Mammary microvascular endothelial cell (primary cell): ENCODE results near the genes RASSF6, CXCL2, BTC and NAAA.

DNA sequence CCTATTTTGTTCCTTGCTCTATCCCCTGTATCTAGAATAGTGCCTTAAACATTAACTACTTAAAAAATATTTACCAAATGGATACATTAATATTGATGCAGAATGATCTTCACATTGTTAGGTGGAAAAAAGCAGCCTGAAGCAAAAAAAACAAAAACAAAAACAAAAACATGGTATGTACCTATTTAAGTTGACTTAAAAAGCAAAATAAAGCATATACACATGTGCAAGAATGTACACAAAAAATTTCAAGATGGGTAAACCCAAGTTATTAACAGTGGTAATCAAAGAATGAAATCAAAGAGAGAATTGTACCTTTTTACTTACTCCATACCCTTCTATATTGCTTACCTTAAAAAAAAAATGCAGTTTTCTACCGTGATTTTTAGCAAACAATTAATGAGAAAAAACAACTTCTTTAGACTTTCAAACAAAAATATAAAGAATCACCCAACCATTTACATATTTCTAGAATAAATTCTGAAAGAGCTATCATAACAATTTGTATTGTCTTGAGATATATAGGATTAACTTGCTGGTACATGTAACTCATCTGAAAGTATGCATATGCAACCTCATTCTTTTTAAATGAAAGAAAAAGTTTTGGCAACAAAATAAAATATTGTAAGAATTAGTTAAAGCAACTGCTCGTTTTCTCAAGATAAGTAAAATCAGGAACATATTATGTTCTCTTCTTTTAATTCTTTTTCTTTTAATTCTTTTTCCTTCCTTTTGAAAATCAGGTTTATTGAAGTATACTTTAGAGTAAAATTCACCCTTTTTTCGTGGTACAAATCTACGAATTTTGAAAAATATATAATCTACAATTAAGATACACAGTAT is 66.2 kb downstream of the ANKRD17 start:
- RAMPAGE, long total RNA: no peak

DNA sequence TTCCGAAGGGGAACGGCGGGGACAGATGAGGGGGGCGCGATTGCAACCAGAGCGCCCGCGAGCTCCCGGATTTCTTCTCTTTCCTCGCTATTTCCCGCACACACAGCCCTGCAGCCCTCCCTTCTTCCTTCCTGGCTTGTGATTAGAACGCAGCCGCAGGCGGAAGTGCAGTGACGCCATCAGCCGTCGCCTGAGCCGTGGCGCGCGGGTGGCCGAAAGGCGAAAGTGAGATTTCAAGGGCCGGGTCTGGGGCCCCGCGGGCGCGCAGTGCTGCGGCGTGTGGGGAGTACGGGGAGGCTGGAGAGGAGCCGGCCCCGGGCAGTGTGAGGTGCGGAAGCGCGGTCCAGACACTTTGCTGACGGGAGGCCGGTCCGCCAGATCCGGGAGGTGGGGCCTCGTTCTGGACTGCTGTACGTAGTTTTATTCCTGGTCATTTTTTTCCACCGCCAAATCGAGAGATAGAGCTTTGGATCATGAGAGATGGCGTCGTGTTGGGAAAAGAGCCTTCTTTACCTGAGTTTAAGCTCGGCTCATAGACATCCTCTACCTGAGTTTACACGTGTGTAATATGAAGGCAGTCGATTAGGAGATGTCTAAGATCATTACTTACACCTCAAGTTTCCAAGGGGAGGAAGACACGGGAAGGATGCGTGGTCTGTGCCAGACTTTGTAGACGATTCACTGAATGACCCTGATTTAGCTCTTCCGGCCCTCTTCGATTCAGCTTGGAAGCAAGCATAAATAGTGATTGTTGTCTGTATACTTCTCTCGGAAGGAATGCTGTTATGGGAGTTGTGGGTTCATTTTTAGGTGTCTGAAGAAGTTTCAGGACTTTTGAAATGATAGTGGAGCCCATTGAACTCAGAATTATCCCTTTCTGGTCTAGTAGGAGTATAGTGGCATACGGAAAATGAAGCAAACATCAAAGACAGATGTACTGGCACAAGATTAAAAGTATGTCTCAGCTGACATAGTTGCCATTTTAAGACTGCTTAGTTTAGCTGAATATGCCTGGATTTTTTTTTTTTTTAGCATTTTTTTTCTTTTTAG is 726 bp upstream of the ANKRD17 start:
- RAMPAGE, long total RNA: no peak

- RAMPAGE, long total RNA: no peak
Measured at GRCh38 chr4:73319721-73320171, 61.1 kb upstream of the ANKRD17 start.

GRCh38 chr4:73396972-73397536 is 7.0 kb upstream of the ALB start:
- RAMPAGE, long total RNA: no peak

GRCh38 chr4:73408156-73409061 is 4.3 kb downstream of the ALB start:
- RAMPAGE, long total RNA: no peak

DNA sequence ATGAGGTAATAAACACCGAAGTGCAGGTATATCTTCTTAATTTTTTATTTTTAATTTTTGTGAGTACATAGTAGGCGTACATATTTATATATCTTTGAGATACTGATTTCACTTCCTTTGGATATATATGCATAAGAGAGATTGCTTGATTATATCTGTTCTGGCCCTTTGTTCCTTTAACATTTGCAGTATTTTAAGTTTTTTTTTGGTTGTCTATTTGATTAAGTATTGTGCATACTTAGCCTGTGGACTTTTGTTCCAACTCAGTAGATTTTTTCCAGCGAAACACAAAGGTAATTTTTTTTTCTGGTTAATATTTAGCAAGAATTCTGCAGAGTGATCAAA is 274 bp upstream of the AFM start:
- RAMPAGE, long total RNA: no peak

DNA sequence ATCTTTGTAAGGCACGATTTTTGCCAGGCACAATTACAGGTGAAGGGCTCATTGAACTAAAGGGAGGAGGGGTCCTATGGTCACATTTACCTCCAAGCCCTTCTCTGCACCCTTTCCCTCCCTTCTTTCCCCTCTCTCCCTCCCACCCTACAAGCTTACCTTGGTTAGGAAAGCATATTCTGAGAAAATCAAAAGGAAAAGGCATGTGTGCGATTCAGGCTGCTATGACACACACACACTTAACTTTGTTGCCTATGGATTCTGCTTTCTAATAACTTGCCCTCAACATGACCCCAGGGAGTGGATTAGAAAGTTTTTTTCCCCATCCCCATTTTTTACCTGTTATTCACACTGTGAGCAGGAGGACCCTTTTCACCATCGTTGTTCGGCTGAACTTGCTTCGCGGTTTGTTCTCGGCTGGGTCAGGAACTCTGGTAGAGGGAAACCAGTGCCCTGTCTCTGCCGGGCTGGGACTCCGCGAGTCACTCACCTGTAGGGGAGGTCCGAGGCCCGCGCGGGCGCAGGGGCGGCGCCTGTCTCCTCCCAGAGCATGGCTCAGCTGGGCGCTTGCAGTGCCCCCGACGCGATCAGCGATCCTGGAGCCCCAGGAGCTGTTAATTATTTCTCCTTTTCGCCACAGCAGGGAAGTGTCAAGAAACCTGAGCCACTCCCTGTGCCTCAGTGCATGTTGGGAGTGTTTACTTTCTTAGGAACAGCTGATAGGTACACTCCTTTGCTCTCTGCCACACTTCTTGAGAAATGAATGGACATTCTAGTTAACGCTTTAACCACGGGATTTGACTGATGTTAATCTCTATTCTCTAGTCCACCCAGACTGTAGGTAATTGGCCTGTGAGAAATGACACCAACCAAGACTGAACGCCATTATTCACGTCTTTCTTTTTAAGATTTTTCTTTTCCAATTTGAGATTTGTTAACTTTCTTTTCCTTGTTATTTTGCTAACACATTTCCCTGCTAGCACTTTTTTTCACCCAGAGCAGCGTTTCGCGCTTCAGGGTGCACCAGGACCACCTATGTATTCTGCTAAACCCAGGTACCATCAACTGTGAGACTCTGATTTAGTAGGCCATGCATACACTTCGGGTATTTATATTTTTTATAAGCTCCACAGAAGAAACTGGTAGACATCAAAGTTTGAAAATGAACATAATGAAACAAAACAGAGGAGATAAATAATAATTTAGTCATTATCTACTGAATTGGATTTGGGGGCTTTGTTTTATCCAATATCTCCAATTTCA is at the start of gene RASSF6:
Gene RASSF6 (minus strand): TSS at position 488 of the 1,263 bp plus-strand sequence.
- RAMPAGE, long total RNA: no peak

DNA sequence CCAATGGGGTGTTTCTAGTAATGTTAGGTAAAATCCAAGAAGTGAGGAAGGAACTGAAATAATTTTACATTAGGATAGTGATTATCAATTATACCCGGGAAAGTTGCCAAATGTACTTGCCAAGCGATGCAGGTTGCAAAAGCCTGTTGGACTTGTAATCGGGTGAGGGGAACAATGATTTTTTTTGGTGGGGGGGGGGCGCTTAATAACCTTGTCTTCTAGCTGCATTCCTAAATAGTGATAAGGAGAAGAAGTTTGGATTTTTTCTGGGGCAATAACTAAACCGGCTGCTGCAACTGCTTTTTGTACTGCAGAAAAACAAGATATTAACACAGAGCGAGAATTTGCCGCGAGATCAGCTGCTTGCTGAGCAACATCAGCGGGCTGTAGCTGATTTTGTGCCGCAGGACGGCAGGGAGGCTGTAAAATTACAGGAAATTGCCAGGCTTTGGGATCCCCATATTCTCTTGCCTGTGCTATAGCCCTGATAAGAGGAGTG is 49.5 kb upstream of the RASSF6 start:
- RAMPAGE, long total RNA: no peak

DNA sequence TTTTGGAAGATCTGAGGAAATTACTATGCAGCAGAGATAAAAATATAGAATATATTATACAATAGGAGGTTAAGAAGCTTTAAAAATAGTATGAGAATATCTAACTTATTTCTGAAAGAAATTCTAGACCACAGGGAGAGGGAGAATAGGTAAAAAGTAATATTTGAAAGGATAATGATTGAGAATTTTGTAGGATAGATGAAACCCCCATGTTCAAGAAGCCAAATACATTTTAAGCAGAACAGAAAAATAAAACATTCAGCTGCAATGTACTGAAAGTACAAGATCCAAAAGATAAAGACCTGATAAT is 15.4 kb downstream of the CXCL1 start:
- RAMPAGE, long total RNA: no peak

DNA sequence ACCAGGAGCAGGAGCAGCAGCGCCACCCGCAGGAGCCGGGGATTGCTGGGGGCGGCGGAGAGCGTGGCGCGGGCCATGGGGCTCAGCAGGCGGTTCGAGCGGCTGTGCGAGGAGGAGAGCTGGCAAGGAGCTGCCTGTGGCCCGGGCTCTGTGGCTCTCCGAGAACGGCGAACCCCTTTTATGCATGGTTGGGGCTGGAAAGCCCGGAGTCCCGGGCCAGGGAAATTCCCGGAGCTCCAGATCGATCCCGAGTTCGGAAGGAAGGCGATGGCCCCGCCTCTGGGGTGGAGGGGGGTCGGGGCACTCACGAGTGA is at the start of gene CXCL2:
Gene CXCL2 (minus strand): TSS at position 152 of the 314 bp plus-strand sequence.
- RAMPAGE, long total RNA: no peak

- RAMPAGE, long total RNA: no peak
Measured at GRCh38 chr4:74231100-74231534, 73.2 kb downstream of the MTHFD2L start.

- RAMPAGE, long total RNA: no peak
Measured at GRCh38 chr4:74397615-74398107, 32.7 kb downstream of the EREG start.

DNA sequence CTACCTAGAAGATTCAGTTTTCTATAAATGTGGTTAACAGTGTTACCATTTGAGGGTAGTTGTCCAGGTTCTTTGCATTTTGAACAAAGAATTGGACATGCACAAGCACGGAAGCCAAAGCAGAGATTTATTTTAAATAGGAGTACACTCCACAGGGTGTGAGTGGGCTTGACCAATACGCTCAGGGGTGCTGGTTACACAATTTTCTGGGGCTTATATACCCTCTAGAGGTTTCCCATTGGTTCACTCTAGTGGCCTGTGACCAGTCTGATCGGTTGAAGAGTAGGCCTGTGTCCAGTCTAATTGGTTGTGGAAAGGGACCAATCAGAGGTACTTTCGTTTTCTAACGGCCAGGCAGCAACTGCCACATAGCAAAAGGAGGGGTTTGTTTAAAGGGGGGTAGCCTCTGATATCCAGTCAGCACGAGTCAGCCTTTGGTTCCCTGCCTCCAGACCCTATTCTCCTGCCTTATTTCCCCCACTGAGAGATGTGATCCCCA is 11.4 kb upstream of the AREG start:
- RAMPAGE, long total RNA: no peak

GRCh38 chr4:74794353-74795075 is at the start of gene BTC:
TSS of gene BTC (minus strand) at chr4:74794523.
- RAMPAGE, long total RNA: no peak

GRCh38 chr4:75327557-75327983 is 186.6 kb downstream of the RCHY1 start:
- RAMPAGE, long total RNA: no peak

DNA sequence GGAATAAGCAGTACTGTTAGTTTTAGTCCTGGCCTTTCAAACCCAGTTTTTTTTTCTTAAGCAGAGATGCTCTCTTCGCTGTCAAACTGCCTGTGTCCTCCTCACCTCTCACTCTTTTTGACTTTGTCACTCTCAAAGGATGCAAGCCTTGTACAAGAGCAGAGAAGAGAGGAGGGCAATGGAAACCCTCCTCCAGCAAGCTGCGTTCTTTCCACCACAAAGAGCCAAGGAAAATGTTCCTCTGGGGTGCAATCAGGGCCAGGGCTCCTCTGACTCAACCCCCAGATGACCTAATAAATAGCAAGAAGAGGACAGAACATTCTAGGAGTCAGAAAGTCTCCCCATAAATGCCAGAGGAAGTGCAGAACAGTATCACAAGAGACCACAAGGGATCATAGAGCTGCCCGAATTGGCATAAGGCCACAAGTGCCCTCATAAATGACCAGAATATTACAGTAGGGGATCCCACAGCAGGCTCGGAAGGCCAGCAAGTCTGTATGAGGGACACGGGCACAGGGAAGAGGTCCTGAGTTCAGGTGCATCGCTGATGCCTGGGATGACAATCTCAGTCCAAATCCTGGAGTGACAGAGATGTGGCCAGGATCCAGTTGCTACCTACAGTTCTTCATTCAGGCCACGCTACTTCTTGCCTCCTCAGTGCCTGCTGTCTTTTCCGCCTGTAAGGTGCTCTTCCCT is 186.0 kb downstream of the RCHY1 start:
- RAMPAGE, long total RNA: no peak

DNA sequence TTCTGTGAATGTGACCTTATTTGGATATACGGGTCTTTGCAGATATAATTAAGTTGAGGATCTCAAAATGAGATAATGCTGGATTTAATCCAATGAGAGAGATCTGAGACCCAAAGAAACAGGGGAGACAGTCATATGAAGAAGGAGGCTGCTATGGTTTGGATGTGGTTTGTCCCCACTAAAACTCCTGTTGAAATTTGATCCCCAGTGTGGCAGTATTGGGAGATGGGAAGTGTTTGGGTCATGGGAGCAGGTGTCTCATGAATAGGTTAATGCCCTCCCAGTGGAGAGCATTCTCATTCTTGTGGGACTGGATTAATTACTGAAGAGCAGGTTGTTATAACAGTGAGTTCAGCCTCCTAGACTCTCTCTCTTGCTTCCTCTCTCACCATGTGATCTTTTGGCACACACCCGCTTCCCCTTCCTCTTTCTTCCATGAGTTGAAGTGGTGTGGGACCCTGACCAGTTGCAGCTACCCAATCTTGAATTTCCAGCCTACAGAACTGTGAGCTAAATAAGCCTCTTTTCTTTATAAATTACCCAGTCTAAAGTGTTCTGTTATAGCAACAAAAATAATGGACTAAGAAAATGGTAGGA is 70.3 kb downstream of the PPEF2 start:
- RAMPAGE, long total RNA: no peak

DNA sequence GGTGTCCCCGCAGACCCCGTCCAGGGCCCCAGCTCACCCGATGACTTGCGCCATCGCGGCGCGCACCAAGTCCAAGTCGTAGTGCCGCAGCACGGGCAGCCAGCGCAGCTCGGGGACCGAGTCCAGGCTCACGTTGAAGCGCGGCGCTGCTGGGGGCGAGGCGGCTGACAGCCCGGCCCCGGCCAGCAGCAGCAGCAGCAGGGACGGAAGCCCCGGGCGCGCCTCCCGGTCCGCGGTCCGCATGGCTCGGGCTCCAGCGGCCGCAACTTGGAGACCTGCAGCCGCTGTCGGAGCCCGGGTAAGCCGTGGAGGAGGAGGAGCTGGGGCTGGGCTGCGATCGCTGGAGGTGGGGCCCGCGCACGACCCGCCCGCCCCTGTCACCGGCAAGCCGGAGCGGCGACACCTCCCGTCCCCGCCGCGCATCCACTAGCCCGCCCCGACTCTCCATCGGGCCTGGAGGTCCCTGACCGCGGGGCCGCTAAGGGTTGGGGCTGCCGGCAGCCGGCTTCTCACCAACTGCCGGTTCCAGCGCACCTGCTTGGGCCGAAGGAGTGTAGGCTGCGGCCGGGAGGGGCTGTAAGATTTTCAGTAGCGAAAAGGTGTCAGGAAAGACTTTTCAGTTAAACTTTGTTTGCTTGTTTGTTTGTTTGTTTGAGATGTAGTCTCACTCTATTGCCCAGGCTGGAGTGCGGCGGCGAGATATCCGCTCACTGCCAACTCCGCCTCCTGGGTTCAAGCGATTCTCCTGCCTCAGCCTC is at the start of gene NAAA:
Gene NAAA (minus strand): TSS at position 307 of the 758 bp plus-strand sequence.
- RAMPAGE, long total RNA: no peak

- RAMPAGE, long total RNA: no peak
Measured at GRCh38 chr4:75988972-75989877, 1.5 kb downstream of the SDAD1 start.

DNA sequence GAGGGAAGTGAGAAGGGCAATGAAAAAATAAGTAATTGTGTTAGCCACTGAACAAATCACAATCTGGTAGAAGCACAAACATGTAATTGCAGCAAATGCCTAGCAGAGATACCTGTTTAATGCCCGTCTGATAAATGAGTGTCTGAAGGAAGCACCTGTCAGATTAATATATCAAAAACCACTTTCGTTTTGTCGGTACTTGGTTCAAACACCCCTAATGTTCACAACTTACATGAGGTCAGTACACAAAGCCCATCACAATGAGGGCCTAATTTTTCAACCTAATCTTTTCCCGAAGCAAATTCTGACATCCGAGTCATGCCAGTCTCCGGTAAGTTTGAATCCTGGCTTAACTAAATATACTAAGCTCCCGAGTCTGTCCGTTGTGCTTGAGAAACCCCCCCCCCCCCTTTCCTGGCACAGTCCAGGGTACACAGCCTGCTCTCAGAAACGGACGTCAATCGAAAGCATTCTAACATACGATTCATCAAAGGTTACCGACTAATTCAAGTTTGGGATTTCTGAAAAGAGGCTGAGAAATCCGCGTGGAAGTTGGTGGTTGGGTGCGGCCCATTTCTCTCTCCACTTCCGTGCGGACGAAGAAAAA is 764 bp downstream of the SDAD1 start:
- RAMPAGE, long total RNA: no peak